Airway epithelial cell (primary cell): ENCODE measurements around a stretch of chr16.

DNA sequence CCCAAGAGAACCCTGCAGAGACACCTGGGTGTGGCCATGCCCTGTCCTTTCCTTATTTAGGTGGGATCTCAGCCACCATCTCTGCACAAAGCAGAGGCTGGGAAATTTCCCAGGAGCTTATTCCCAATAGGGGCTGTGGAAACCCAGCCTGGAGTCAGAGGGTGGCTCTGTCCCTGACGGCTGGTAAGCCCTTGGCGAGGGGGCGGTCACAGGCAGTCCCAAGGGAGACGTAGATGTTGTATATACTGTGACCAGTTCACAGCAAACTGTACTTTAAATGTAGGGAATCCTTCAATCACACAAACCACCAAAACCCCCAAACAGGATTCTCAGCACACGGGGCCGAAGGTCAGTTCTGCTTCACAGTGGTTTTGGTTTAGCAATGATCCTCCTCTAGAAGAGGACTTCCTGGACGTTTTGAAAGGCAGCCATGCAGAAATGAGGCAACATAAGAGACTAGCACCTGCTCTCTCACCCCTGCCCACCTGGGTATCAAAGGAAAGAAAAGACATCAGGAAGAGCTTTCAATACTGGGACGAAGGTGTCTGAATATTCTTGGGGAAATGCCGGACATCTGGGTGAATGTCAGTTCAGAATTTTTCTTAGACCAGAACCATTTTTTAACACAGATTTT is 74.0 kb downstream of the CRISPLD2 start:
- RAMPAGE, long total RNA = no peak

DNA sequence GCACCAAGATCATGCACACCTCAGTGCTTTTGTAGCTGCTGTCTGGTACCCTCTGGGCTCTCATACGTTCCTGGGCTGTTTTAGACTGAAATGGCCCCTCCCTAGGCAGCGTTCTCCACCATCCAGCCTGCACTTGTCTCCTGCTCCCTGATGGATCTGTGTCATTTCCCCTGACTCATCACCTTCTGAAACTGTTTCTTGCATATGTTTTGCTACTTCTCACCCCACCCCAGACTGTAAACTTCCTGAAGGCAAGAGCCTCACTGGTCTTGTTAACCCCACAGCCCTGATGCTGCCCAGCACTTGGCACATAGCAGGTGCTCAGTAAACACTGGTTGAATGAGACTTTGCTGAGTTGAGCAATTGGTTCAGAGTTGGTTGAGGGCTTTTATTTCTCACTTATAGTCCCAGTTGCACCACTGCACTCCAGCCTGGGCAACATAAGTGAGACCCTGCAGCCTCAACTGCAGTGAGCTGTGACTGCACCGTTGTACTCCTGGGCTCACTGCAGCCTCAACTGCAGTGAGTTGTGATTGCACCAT is 78.7 kb downstream of the CRISPLD2 start:
- RAMPAGE, long total RNA = no peak

GRCh38 chr16:85010445-85011369 is 628 bp downstream of the ZDHHC7 start:
- RAMPAGE, long total RNA = no peak

DNA sequence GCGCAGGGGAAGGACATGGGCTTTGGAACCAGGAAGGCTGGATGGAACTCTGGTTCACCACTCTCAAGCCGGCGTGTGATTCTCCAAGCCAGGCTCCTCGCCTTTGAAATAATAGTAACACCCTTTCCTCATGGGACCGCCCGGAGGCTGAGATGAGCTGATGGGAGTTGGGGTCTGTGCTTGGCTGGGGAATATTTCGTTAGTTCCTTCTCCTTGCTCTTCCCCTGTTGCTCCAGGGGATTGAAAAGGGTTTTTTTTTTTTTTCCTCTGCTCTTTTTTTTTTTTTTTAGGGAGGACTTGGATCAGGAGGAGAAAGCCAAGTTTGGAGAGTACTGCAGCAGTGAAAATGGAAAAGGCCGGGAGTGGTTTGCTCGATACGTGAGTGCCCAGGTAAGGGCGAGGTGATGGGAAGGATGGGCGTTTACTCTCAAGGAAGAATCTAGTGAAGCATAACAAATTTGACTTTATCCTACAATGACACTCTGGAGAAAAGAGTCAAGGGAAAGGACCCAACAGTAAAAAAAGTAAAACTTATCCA is 40.7 kb downstream of the CIBAR2 start:
- RAMPAGE, long total RNA = no peak

DNA sequence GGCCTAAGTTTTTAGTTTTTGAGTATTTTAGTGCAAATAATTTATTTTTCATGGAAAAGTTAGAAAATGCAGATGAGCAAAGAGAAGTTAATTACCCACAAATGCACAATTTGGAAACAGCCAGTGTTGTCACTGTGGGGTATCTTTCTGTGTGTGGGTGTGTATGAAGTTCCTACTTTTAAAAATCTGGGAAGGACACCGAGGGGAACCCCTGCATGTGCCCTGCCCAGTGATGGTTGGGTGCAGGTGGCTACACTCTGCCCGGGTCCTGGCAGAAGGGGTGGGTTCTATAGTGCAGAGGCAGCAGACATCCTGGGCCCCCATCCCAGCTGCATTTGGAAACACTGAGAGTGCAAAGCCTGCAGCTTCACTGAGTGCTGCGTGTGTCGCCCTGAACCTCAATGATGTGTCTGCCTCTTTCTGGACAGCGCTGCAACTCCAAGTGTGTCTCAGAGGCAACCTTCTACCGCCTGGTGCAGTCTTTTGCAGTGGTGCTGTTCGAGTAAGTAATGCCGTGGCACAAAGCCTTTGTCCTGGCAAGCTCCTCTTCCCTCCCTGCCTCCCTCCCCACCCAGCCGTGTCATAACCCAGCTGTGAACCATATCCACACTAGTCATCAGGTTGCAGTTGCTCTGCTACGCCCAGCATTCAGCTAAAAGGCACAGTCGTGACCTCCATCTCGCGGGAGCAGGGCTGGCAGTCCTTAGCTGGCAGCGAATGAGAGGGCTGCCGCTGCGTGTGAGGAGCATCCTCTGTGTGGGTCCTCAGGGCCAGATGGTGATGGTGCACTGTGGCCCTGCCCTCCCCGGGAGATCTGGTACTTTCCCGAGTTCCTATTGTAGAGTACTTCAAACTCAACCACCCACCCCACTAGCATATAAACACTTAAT is 39.5 kb downstream of the CIBAR2 start:
- RAMPAGE, long total RNA = no peak

- RAMPAGE, long total RNA = no peak
These were observed 25.3 kb downstream of the CIBAR2 start for GRCh38 chr16:85086773-85087511.

DNA sequence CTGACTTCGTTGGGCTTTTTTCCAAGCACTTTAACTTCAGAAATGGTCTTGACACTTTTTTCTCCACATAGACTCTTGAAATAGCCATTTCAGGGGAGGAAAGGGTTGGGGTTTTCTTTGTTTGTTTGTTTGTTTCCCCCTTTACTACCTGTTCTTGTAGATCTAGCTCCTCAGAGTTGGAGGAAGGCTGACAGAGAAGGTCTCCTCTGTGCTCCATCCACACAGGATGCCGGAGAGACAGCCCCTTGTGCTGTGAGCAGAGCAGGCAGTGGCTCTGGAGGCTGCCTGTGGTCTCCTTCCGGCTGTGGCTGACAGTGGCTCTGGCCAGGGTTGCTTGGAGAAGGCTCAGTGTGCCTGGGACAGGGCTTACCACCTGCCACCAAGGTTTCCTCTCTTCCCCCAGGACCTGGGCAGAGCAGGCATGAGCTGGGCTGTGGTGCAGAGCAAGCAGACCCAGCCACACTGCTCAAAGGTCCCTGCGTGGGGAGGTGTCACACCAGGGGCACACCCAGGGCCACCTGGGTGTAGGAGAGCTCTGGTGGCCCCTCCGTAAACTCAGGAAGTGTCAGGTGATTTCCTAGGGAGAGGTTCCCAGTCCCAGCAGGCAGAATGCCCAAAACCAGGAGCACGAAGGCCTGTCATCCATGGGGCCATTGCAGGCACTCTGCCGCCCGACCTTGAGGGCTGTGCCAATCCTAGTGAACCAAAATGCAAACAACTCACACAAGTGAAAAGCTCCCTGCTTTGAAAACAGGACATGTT is 21.6 kb downstream of the CIBAR2 start:
- RAMPAGE, long total RNA = no peak

DNA sequence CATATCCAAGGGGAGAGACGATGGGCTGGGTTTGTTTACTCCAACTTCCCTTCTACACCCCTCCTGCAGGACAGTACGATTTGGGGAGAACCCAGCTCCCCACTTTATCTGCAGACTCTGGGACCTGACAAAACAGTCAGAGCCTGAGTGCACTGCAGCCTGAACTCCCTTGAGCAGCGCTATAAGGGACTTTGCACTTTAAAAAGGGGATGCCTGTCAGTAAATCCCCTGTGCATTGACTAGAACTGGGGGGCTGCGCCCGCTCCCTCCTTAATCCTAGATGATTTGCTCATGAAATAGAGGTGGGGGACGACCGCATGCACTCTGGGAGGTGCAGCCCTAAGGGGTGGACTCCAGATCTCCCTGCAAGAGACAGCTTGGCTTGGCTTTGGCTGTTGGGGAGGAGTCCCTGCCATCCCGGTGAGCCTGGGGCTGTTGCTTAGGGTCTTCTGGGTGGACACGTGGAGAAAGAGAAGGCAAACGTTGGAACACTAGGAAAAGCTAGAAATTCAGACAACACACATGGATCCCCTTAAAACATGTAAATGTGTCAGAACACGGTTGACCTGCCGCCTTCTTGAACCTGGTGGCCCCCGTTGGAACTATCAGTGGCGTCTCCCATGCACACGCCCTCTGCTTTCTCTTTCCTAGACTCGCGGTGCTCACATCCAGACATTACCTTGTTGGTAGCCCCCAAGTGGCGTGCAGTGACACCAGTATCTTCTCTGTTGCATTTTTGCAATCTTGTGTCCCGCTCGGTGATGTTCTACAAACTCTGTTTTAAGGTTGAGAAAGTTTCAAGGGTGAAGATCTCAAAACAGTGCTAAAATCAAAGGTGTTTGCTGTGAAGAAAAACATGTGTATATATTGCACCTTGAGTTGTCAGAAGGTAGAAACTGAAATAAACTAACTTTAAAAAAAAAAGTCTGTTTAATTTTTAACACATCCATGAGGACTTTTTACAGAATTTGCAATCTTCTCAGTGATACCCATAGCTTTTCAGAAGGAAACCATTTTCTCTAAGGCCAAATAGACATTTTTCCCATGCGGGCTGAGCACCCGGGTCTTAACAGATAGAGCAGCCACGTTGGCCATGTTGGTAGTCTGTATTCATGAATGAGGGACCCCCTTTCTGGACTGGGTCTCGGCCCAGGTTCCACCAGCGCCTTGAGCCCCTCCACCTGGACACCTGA is 18.6 kb downstream of the CIBAR2 start:
- RAMPAGE, long total RNA = no peak

- RAMPAGE, long total RNA = no peak
These were observed 26.3 kb upstream of the CIBAR2 start for GRCh38 chr16:85138562-85139043.

DNA sequence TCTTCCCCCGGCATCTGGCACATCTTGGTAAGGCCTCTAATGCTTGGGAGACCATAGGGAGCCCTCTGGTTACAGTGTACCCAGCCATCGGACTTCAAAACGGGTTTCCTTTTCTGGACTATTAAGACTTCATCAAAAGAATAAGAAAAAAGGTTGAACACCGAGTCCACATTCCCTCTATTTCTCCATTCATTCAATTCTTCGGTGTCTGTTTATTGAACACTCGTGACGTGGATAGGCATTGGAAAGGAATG is 80.7 kb upstream of the CIBAR2 start:
- RAMPAGE, long total RNA = no peak

- RAMPAGE, long total RNA = no peak
These were observed 218.4 kb upstream of the CIBAR2 start for GRCh38 chr16:85330610-85331169.

DNA sequence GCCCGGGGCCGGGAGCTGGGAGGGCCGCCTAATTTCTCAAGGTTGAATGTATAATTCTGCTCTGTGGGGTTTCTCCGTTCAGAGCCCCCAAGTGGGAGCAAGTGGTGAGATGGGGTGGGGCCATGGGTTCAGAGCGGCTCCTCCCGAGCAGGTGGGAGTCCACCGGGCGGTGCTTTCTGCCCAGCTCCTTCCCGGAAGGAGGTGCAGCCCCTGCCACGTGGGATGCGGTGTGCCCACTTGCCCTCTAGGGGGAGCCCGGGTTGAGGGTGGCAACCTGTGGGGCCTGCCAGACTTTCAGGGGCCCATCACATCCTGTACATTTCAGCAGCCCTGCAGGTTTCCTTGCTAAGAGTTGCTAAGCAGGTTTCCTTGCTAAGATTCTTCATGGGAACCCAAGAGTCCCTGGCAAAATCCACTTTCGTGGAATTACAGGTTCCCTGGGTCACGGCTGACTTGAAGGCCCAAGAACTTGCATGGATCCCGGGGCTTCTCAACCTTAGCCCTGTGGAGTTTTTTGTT is 196.8 kb upstream of the GSE1 start:
- RAMPAGE, long total RNA = no peak

GRCh38 chr16:85437243-85437934 is 175.7 kb upstream of the GSE1 start:
- RAMPAGE, long total RNA = no peak

GRCh38 chr16:85480728-85481131 is 132.4 kb upstream of the GSE1 start:
- RAMPAGE, long total RNA = no peak

GRCh38 chr16:85520651-85521382 is 92.3 kb upstream of the GSE1 start:
- RAMPAGE, long total RNA = no peak

- RAMPAGE, long total RNA = no peak
These were observed 81.6 kb upstream of the GSE1 start for GRCh38 chr16:85531293-85532085.

GRCh38 chr16:85537731-85538355 is 75.3 kb upstream of the GSE1 start:
- RAMPAGE, long total RNA = no peak

- RAMPAGE, long total RNA = no peak
These were observed 33.1 kb upstream of the GSE1 start for GRCh38 chr16:85579693-85580779.

DNA sequence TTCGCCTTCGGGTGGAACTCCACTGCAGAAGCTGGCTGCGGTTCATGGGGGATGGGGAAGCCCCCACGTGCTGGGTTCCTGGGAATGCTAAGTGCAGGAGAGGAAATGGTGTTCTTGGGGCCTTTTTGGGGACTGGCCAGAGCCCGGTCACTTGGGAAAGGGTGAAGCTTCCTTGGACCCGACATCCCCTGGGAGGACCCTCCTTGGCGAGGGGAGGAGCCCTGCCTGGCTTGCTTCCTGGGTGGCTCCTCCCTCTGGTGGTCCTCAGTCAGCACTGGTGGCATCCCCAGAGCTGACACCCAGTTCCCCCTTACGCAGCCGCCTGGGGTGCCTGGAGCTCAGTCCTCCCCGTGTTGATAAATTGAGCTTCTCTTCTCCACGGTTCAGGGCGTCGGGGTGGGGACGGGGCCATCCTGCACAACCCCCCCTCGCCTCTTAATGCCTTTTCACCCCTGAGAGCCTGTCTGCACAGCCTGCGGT is 30.8 kb upstream of the GSE1 start:
- RAMPAGE, long total RNA = no peak

GRCh38 chr16:85590033-85590434 is 23.1 kb upstream of the GSE1 start:
- RAMPAGE, long total RNA = no peak